ENCODE measurements around a stretch of chr10.

DNA sequence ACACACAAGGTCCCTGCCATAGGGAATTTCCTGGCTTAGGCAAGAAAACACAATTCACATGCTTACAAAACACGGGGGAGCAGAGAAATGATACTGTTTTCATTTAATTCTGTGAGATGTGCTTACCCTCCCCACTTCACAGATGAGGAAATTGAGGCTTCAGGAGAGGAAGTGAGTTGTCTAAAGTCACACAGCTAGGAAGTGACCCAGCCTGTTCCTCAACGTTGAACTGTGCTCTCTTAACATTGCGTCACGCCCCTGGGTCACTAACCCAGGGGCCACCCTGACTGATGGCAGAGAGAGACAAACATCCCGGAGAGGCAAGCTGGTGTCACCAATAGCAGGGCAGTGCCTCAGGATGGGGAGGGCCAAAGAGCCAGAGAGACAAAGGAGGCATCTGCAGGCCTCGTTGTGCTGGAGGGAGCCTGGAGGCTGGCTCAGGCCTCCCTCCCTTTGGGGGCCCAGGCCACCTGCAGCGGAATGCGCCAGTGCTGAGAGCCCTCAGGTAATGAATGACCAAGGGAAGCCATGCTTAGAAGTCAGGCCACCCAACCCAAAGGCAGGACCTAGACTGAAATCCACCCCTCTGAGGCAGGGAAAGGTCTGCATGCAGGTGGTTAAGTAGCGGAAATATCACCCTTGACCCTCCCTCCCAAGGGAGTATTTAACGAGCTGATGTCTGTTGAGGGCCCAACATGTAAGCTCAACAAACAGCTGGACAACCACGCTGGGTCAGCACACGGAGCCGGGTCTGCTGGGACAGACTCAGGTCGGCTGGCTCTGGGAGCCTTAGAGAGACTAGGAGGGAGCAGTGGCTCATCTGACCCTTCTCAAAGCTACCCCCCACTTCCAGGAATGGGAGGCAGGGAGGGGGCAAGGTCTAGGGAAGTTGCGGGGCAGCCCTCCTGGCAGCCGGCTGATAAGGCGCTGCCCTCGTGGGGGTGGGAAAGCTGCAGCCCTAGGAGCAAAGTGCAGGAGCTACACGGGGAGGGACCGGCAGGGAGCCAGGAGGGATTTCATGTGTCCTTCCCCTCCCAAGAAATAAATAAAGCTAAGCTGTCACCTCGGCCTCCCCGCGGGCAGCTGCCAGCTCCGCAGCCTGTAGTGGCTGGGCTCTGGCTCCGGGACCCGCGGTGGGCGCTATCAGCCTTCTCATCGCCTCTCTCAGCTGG lies 81.2 kb downstream of the C10orf105 start:
- RRBS = no CpG with 5 or more reads among the region's 29 CpGs

DNA sequence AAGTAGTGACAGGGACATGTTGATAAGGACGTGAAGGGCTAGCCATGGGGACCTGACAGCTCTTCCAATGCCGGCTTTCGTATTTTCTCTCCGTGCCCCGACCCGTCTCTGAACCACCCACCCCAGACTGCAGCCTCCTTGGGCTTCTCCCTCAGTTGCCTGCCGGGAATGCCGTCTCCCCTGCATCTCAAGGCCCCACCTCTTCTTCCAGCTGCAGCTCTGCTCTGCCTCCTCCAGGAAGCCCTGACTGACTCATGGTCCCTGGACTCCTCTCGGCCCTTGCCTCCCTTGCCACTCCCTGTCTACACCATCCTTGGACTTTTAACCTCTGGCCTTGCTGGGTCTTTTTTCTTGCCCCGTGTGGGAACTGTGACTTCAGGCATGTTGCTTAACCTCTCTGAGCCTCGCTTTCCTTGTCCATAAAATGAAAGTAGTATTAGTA lies 56.3 kb downstream of the C10orf105 start:
- RRBS = no CpG with 5 or more reads among the region's 11 CpGs

DNA sequence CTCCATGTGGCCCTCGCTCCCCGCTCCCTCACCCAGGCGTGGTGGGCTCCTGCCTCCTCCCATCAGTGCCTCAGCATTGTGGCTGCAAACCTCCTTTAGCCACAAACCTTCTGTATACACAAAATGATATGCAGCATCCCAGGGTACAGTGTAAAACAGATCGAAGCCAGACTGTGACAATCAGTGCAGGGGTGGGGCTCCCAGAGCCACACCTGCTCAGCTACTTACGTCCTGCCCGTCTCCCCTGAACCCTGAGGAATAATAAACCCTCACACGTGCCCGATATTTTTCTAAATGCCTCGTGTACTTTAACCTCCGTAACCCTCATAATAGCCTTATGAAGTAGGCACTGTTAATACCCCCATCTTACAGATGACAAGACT lies 7.2 kb upstream of the C10orf105 start:
- RRBS = no CpG with 5 or more reads among the region's 10 CpGs

GRCh38 chr10:71755191-71755980 lies 17.9 kb downstream of the VSIR start:
- RRBS = no CpG with 5 or more reads among the region's 17 CpGs

DNA sequence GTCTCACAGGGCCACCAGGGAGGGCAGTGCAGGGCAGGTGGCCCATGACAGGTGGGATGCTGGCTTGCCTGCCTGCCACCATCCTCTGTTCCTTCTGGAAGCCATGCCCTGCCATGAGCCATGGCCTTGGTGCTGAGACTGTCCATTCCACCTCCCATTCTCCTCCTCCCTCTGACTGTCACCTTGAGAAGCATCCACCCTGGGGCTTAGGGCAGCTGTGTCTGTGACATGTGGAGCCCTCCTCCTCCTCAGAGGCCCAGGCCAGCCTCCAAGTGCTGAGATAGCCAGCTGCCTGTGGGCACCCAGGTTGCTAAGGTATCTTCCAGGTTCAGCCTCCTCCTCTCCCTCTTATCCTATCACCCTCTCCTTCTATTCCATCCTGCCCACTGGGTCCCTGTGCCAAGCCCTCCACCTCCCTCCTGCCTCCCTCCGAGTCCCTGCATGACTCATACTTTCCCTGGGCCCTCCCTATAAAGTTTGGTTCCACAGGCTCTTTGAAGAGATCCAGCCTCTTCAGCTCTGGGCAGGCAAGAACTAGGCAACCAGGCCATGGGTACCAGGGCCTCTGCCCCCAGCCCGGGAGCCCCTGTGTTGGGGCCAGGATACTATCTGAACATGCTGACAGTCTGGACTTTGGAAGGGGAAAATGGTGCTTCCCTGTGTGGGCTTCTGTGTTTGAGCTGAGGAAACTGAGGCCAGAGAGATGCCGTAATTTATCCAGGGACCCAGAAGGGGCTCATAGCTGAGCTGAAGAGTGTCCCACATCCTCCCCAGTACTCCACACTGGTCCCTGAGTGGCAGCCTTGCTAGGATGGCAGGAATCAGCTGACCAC lies 1.2 kb downstream of the VSIR start:
- RRBS = no CpG with 5 or more reads among the region's 3 CpGs

GRCh38 chr10:71805557-71806594 lies 32.6 kb upstream of the VSIR start:
- RRBS = 77% methylated on average over 8 of the region's 41 CpGs

- RRBS = no CpG with 5 or more reads among the region's 10 CpGs
Observed at GRCh38 chr10:71887992-71888481, 37.0 kb upstream of the PSAP start.

DNA sequence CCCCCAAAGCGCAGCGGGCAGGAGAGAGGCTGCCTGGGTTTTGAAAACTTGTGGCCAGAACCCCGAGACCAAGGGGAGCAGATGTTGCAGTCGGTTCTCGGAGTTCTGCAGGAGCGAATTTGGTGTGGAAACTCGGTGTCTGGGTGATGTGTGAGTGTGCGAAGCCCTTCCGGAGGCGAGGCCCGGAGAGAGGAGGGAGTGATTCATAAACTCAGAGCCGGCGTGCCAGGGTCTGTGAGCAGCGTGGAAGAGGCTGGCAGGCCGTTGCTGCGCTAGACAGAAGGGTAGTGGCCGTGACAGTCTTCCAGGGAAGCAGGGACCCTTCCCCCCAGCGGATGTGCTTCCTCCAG lies 887 bp downstream of the CHST3 start:
- RRBS = no CpG with 5 or more reads among the region's 18 CpGs

- RRBS = no CpG with 5 or more reads among the region's 1 CpG
Observed at GRCh38 chr10:71985464-71985898, 21.3 kb downstream of the CHST3 start.

DNA sequence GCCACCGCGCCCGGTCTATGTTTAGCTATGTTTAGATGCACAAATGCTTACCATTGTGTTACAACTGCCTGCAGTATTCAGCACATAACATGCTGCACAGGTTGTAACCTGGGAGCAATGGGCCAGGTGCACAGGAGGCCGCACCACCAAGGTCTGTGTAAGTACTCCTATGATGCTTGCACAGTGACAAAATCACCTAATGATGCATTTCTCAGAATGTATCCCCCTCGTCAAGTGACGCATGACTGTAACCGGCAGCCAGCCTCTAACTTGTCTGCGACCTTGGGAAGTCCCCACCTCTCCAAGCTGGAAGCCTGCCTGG lies 23.1 kb downstream of the SPOCK2 start:
- RRBS = 100% methylated on average over 1 of the region's 8 CpGs

DNA sequence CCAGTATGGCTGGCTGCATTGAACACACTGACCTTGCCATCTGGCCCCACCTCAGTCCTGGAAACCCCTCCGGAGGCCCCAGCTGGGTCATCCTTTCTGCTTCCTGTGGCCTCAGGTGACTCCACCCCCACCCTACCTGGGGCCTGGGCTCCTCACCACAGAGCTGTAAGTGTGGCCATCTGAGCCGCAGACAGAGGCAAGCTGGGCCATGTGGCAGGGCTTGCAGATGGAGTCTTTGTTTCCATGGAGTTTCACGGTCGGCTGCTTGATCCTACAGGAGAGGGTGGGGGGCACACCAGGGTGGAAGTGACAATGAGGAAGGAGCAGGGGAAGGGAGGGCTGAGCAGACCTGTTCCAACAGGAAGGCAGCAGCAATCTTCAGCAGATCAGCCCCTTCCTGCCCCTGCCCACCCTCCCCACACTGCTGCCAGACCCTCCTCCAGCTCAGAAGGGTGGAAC lies 18.2 kb downstream of the SPOCK2 start:
- RRBS = no CpG with 5 or more reads among the region's 4 CpGs

- RRBS = no CpG with 5 or more reads among the region's 8 CpGs
Observed at GRCh38 chr10:72073589-72074091, 14.7 kb downstream of the SPOCK2 start.

GRCh38 chr10:72097683-72098444 lies 9.5 kb upstream of the SPOCK2 start:
- RRBS = no CpG with 5 or more reads among the region's 10 CpGs

GRCh38 chr10:72320610-72321636 lies 33.8 kb downstream of the DNAJB12 start:
- RRBS = 16% methylated on average over 4 of the region's 19 CpGs

DNA sequence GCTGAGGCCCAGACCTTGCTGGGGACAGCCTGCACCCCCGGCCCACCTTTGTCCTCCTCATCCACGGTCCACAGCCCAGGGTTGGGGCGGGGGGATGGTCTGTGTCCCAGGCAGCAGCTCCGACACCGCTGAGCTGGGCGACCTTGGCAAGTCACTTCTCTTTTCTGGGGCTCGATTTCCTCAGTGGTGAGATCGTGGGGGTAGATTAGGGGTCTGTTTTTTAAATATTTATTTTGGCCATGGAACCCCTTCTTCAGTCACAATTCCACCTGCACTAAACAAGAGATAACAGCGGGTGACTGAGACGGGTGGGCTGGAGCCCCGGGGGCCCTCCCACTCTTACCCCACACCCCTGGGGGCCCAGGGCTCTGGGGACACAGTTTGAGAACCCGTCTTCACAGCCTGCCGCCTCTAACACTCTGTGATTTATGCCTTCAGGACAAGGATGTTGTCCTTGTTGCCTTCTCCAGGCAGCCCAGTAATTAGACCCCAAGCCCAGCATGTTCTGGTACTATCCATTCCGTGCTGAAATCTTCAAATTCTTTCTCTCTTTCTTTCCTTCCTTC lies 30.8 kb downstream of the DNAJB12 start:
- RRBS = no CpG with 5 or more reads among the region's 14 CpGs

DNA sequence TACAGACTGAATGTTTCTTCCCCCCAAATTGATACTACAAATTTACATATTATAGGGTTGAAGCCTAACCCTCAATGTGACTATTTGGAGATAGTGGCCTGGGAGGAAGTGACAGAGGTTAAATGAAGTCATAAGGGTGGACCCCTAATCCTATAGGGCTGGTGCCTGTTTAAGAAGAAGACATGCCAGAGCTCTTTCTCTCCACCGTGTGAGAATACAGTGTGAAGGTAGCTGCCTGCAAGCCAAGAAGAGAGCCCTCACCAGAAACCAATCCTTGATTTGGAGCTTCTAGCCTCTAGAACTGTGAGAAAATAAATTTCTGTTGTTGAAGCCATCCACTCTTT lies 67.7 kb downstream of the MCU start:
- RRBS = no CpG with 5 or more reads among the region's 1 CpG

- RRBS = no CpG with 5 or more reads among the region's 4 CpGs
Observed at GRCh38 chr10:72809491-72810256, 83.9 kb upstream of the OIT3 start.

DNA sequence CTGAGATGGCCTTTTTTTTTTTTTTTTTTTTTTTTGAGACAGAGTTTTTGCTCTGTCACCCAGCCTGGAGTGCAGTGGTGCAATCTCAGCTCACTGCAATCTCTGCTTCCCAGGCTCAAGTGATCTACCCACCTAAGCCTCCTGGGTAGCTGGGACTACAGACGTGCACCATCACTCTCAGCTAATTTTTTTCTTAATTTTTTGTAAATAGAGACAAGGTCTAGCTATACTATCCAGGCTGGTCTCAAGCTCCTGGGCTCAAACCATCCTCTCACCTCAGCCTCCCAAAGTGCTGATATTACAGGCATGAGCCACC lies 56.9 kb downstream of the P4HA1 start:
- RRBS = no CpG with 5 or more reads among the region's 1 CpG

- RRBS = no CpG with 5 or more reads among the region's 4 CpGs
Observed at GRCh38 chr10:73044173-73044711, 52.4 kb downstream of the P4HA1 start.

GRCh38 chr10:73167336-73167829 lies 425 bp downstream of the ECD start:
- RRBS = no CpG with 5 or more reads among the region's 5 CpGs